ENCODE data around the gene CCDC8.

GRCh38 chr19:45718035-45718400 lies 12.7 kb downstream of the FBXO46 start:
- RRBS = no CpG with 5 or more reads among the region's 8 CpGs

GRCh38 chr19:45764650-45765311 lies 4.3 kb downstream of the SIX5 start:
- RRBS = no CpG with 5 or more reads among the region's 16 CpGs

- RRBS = no CpG with 5 or more reads among the region's 16 CpGs
Measured at GRCh38 chr19:45877980-45878902, 7.7 kb downstream of the IRF2BP1 start.

- RRBS = no CpG with 5 or more reads among the region's 29 CpGs
Measured at GRCh38 chr19:46077427-46077989, 36.7 kb upstream of the IGFL4 start.

DNA sequence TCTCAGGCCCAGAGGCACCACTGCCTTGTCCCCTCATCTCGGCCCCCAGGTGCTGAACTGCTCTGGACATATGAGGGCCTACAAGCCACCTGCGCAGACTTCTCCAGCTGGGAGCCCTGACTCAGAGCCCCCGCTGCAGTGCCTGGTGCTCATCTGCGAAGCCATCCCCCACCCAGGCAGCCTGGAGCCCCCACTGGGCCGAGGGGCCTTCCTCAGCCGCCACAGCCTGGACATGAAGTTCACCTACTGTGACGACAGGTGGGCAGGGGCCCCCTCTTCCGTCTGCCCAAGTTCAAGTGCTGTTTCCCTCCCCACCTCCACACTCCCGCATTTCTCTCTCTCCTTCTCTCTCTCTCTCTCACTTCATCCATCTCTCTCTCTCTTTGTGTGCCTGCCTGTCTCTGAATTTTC lies 12.3 kb downstream of the HIF3A start:
- RRBS = no CpG with 5 or more reads among the region's 9 CpGs

GRCh38 chr19:46350463-46351036 lies 3.7 kb downstream of the PPP5C start:
- RRBS = no CpG with 5 or more reads among the region's 12 CpGs

- RRBS = no CpG with 5 or more reads among the region's 9 CpGs
Measured at GRCh38 chr19:46351569-46351970, 4.7 kb downstream of the PPP5C start.

- RRBS = no CpG with 5 or more reads among the region's 16 CpGs
Measured at GRCh38 chr19:46386876-46387314, 26.5 kb downstream of the CCDC8 start.

- RRBS = 83% methylated on average over 4 of the region's 50 CpGs
Measured at GRCh38 chr19:46412976-46413912, at the start of gene CCDC8. TSS of gene CCDC8 (minus strand) at chr19:46413564.

DNA sequence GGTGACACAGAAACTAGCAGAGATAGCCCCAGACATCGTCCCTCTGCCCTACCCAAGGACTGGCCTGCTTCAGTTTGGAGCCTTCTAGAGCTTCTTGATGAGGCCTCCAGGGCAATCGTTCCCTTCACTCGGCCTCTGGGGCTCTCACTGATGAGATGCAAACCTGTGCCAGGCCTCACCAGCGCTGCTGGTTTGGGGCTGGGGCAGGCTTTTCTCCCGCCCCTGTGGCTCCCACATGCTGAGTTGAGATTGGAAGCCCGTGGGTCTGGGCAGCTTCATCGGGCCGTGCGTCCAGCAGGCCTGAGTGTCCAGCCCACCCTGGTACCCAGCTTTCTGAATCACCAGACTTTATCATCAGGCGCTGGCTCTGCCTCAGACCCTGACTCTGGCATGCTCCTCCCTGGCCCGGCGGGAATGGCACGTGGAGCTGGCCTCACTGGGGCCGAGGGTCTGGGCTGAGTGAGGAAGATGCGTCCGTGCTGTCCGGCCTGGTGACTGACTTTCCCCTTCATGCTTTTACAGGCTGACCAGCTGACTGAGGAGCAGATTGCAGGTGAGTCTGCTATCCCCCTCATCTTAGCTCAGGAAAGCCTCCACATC lies 4.3 kb downstream of the CALM3 start:
- RRBS = 89% methylated on average over 6 of the region's 17 CpGs

DNA sequence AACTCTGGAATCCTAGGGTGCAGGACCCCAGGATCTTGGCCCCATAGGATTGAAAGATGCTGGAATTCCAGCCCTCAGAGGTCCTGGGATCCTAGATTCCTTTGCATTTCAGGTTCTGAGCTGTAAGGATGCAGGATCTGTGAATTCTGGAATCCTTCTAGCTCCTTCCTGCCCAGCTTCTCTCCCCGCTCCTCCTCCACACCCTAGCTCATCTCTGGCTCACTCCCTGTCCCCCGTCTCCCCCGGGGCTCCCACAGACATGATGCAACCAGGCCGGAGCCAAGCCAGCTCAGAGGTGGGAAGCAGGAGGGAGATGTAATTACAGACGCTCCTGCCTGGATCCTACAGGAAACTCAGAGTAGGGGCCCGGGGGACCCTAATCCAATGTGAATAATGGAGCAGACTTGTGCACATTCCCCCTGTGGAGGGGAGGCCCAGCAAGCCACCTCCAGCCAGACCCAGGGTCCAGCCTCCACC lies 4.5 kb downstream of the GNG8 start:
- RRBS = 80% methylated on average over 1 of the region's 6 CpGs

DNA sequence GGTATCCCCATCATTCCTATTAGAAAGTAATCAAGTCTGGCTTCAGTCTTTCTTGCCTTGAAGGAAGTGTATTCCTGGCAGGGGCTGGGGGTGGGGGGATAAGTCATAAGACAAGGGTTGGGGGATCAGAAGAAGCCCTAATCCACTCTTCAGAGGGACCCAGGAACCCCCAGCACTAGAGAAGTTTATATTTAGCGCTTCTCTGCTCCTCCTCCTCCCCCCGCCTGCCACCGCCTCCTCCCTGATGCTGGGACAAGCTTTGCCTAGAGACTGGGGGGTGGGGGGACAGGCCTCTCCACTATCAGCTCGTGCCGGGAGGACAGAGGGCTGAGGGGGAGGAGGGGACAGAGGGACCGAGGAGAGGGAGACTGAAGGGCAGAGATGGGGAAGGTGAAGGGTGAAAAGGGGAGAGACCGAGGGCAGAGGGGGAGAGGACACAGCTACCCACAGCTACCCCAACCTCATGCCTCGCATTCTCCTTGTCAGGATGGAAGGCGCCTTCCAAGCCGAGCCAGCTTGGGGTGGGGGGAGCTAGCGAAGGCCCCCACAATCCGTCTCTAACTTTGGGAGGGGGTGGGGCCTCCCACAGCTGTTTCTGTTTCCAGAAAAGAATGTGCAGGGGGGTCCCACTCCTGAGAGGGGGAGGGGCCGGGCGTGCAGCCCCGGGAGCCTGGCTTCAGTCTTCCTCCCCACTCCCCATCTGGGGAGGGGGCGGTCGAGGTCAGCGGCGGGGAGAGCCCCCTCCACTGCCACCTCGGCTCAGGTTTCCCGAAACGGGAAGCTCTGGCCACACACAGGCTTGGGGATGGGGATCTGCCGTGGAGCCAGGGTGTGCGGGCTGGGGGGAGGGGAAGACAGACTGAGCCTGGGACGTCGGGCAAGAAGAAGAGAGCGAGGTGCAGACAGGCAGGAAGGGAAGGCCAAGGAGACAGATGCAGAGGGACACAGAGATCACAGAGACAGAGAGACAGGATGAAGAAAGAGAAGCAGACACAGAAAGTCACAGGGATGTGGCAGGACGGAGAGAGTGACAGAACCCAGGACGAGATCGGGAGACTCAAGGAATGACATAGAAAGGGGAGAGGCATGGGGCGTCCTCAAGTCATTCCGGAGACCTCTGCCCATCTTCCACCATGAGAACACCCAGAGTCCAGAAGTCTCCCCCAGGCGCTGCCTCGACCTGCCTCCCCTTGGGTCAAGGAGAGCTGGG lies 1.6 kb downstream of the DACT3 start:
- RRBS = no CpG with 5 or more reads among the region's 34 CpGs

- RRBS = no CpG with 5 or more reads among the region's 6 CpGs
Measured at GRCh38 chr19:46738712-46739062, 7.2 kb upstream of the FKRP start.

GRCh38 chr19:46768640-46769185 lies 19.7 kb downstream of the SLC1A5 start:
- RRBS = no CpG with 5 or more reads among the region's 8 CpGs

DNA sequence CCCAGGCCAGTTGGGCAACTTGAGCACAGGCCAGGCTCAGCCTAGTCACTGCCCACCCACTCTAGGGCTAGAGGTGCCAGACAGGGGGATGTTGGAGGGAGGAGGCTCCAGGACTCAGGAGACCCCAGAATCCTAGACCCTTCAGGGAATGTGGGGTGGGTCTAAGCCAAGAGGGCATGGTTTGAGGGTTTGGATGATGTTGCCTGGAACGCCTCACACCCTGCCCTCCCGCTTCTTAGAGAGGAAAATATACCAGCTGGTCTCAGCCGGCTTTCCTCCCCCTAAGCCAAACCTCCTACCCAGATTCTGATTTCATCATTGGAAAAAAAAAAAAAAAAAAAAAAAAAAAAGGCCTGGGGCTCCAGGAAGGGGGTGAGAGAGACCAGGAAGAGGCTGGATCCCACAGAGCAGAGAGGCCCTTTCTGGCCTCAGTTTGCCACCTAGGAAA lies 8.0 kb upstream of the SLC1A5 start:
- RRBS = no CpG with 5 or more reads among the region's 3 CpGs

- RRBS = no CpG with 5 or more reads among the region's 9 CpGs
Measured at GRCh38 chr19:46849155-46849656, 1.4 kb downstream of the AP2S1 start.

DNA sequence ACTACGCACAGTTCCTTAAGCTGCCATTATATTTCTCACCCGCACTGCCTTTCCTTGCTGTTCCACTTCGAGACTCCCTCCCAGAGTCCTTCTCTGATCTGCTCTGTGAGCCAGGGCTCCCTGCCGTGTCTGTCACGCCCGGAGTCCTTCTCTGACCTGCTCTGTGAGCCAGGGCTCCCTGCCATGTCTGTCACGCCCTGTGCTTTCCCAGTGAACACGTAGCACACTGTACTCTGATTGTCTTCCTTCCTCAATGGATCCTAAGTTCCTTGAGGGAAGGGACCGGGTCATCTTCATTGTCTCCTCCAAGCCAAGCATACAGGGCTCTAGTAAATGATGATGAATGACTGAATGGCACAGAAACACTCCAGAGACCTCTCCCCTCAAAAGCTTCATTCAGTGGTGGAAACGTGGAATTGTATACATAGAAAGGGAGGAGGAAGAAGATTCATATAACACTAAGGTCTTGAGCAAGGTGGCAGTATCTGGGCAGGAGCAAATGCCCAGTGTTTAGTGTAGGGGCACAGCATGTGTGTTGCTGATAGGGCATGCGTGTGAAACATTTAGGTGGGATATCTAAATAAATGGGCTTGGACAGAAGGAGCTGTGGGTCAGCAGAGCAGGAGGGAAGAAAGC lies 51.8 kb upstream of the NPAS1 start:
- RRBS = no CpG with 5 or more reads among the region's 11 CpGs

- RRBS = no CpG with 5 or more reads among the region's 10 CpGs
Measured at GRCh38 chr19:47093644-47094331, 19.8 kb downstream of the ZC3H4 start.

DNA sequence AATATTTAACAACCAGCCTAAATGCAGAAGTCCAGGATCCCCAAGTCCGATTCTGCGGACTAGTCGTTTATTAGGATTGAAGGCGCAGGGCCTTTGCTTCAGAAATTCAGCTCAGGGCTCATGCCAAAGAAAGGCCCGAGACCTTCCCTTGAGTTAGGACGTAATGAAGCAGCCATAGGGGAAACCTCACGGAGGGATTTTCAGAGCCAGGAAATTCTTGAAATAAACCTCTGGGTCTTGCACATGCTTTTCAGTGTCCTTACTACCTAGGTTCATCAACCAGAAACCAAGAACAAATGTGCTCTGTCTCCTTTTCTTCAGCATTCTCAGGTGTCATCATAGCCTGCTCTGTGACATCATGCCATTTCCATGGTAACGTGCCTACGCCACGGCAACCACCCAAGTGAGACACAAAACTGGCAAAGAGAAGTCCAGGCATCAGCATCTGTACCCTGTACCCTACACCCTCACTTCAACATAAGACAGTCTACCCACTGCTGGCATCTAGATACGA lies 13.5 kb downstream of the ZC3H4 start:
- RRBS = no CpG with 5 or more reads among the region's 11 CpGs